Left lobe of liver (tissue), 1 donor: ENCODE results near the gene KRTAP19-3.

GRCh38 chr21:29155349-29156016 is 25.0 kb downstream of the MAP3K7CL start:
- PRO-cap = no peak

GRCh38 chr21:29182062-29182516 is 51.6 kb downstream of the MAP3K7CL start:
- PRO-cap = bidirectional peak, plus-strand start at chr21:29182256, minus-strand start at chr21:29182230

DNA sequence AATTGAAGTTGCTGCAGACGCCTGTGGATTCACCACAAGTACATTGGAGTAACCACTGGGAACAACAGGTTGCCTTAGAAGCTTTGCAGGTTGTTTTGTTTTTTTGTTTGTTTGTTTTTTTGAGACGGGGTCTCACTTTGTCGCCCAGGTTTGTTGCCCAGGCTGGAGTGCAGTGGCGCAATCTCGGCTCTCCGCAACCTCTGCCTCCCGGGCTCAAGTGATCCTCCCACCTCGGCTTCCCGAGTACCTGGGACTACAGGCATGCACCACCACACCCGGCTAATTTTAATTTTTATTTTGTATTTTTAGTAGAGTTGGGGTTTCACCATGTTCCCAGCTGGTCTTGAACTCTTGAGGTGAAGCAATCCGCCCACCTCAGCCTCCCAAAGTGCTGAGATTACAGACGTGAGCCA is 63.2 kb downstream of the MAP3K7CL start:
- PRO-cap = no peak

DNA sequence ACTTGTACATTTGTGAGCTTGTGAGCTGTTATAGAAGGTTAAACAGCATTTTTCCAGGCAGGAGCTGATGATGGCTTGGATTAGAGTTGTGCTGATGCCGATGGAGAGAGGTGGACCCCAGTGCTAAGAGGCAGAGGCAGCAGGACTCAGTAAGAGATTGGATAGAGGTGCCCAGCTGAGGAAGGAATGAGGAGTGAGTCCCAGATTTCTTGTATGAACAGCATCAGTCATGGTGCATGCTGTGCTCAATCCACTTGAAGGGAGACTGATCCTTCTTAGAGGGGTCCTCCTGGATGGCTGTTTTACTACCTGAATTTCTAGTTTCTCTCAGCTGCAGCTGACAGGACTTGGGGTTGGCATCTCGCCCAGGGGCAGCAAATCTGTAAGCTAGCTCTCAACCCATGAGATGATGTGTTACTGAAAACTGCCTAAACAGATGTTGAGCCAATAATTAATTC is 19.5 kb downstream of the BACH1 start:
- PRO-cap = no peak

GRCh38 chr21:29341951-29343119 is 43.6 kb downstream of the BACH1 start:
- PRO-cap = no peak

DNA sequence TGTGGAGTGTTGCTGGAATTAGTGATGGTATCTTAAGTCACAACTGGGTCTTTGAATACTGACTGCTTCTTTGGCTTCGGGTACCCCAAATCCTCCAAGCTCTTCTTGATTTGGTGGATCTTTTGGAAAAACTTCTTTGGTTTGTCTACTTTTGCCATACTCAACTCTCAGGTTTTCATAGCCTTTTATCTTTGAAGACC is 185.8 kb downstream of the BACH1 start:
- PRO-cap = unidirectional peak, minus-strand start at position 95 of the sequence

- PRO-cap = no peak
Measured at GRCh38 chr21:29940115-29940385, 254 bp upstream of the GRIK1 start.

GRCh38 chr21:30491930-30492212 is at the start of gene KRTAP19-3:
TSS of gene KRTAP19-3 (minus strand) at chr21:30492013.
- PRO-cap = no peak

GRCh38 chr21:30986976-30987344 is 51.3 kb downstream of the KRTAP19-8 start:
- PRO-cap = no peak

DNA sequence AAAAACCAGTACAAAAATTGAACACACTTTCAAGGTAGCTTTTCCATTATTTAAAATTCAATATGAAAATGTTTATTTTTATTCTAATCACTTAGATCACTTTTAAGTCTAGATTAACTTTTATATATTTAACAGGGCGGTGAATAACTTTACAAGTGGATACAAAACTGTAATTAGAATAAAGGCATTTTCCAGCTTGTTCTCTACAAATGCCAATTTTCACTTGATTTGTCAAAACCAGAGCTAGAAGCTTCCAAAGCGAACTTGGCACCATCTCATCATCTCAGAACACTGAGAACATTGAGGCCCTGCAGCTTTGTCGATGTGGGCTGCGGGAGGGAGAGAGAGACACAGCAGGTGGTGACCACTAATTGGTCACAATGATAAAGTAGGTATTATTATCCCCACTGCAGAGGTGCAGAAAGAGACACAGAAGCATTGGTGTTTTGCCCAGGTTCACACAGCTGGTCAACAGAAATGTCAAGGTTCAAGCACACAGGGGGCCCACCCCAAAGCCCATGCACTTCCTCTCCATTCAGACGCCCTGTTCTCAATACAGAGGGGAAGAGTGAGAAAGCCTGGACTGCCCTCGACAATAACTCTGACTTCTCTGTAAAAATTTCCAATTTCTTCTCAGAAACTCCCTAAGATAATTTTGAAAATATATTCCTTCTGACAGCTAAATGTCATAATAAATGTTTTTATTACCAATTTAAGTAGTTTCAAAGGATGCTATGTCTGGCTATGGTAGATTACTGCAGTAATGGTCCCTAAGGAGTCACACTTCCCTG is 72.2 kb upstream of the KRTAP19-8 start:
- PRO-cap = no peak

- PRO-cap = no peak
Measured at GRCh38 chr21:31174031-31174804, 135.9 kb upstream of the KRTAP19-8 start.

DNA sequence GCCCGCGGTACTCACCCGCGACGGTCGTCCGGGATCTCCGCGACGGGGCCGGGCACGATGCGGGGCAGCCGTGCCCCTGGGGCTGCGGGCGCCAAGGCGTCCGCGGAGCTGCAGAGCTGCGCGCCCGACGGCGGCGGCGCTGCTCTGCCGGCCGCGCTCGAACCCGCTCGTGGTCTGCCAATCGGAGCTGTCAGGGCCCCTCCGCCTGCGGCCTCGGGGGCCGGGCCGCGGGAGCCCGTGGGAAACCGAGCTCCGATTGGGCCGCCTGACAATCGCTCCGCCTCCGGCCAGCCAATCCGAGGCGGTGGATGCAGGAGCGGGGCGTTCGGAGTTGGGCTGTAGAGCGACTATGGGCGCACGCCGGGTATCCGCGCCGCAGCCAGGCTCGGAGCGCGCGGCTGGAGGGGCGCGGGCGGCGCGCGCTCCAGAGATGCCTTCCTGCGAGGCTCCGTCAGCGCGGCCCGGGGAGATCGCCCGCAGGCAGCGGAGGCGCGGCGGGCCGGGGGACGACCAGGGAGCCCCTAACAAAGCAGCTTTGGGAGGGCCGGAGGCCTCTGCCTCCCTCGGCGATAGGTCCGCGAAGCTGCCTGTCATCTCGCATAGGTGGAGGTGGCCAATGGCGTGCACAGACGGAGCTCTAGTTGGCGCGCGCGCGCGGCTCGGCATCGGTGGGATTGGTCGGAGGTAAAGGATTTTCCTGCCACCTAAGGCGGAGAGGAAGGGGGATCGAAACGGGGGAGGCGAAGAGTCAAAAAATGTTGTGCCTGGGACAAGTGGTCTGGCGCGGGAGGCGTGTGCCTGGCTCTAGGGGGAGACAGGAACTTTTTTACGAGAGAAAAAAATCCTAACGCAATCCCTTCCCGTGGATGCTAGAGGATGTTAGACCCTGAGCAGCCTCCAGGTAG is 100.3 kb upstream of the SOD1 start:
- PRO-cap = bidirectional peak, plus-strand start at position 304 of the sequence, minus-strand start at position 176 of the sequence

DNA sequence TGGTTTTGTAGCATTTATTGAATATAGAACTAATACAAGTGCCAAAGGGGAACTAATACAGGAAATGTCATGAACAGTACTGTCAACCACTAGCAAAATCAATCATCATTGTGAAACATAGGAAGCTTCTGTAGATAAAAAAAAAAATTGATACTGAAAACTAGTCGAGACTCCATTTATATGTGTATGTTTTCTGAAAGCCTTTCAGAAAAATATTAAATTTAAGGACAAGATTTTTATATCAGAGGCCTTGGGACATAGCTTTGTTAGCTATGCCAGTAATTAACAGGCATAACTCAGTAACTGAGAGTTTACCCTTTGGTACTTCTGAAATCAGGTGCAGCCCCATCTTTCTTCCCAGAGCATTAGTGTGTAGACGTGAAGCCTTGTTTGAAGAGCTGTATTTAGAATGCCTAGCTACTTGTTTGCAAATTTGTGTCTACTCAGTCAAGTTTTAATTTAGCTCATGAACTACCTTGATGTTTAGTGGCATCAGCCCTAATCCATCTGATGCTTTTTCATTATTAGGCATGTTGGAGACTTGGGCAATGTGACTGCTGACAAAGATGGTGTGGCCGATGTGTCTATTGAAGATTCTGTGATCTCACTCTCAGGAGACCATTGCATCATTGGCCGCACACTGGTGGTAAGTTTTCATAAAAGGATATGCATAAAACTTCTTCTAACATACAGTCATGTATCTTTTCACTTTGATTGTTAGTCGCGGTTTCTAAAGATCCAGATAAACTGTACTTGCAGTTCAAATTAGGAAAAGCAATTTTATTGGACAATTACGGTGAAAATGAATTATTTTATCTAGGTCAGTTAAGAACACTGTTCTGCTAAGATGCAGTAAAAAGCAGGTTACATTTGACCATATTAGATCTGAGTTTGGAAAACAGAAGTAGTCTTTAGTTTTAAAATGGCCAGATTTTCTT is 7.5 kb downstream of the SOD1 start:
- PRO-cap = no peak

DNA sequence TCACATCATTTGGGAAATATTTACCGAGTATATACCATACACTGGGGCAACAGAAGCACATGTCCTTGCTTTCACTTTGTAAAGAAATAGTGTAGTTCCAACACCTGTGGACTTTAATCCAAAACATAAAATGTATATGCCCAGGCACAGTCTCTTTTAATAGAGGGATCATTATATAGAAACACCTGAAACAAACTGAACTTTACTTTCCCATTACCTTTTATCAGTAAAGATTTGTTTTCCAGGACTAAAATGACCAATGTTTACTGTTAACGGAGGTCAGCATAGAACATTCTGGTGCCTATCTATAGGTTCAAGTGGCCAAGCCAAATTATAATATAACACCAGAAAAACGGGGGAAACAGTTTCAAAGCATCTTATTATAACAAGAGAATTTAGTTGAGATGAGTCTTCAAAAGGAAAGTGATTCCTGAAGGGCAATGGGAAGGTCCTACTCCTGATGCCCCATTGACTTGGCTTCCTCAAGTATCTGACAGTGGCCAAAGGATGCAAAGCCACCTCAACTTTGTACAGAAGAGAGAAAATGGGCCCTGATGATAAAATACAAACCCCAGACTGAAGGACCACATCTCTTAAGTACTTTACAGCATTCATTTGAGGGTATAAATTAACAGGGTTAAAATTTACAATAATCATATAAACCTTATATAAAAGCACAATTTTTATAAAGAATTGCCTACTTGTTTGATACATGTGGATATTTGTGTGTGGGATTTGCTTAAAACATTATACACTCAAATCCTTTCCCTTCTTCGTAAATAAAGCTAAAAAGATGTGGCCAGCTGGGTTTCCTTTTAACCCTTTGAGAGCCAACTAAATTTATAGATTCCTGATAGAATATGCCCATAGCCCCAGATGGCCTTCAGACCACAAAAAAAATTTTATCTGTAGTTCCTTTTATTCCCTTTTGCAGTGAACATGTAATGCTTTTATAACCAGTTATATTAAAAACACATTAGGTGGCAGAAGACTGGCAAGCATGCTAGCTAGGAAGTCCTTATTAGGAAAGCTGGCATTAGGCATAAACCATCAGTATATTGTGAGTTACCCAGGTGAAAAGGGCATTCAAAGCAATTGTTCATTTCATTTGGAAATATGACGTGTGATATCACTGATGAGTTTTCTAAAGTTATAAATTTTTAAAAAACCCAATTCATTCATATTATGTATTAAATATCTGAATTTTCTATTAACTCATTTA is 14.6 kb downstream of the SOD1 start:
- PRO-cap = no peak

- PRO-cap = no peak
Measured at GRCh38 chr21:31677134-31678027, 17.9 kb downstream of the SOD1 start.

DNA sequence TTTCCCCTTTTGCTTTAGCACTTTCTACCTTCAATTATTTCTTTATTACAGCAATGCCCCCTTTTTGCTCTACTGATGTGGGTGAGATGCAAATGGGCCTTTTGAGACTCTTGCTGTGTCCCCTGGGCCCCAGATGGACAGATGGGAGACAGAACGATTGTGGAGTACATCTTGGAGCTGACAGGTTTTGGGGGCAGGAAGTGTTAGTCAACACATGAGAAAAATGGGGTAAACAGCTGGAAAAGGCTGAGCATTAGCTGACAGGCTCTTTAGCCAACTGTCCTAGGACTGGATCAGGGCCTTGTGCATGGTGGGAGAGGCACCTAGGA is 41.3 kb upstream of the SCAF4 start:
- PRO-cap = no peak

DNA sequence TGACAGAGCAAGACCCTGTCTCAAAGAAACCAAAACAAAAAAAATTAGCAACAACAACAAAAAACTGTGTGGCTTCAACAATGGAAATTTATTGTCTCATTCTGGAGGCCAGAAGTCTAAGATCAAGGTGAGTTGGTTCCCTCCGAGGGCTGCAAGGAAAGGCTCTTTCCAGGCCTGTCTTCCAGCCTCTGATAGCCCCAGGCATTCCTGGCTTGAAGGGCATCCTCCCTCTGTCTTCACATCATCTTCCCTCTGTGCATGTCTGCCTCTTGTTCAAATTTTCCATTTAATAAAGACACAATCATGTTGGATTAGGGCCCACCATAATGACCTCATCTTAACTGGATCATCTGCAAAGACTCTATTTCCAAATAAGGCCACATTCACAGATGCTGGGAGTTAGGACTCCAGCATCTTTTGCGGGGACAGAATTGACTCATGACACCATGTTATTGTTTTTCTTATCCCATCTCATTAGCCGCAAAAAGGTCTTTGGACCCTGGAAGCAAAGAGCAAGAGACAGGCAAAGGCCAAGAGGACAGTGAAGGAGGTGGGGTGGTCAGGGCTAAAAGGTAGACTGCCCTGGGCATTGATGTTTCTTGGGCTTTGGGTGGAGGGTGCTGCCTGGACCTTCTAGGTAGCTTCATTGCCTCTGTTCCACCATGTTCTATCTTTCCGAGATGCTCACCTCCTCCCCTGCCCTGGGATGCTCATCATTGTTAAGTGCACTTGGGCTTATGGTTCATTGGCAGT is 24.6 kb downstream of the HUNK start:
- PRO-cap = no peak

GRCh38 chr21:31974383-31975016 is 101.7 kb downstream of the HUNK start:
- PRO-cap = no peak

DNA sequence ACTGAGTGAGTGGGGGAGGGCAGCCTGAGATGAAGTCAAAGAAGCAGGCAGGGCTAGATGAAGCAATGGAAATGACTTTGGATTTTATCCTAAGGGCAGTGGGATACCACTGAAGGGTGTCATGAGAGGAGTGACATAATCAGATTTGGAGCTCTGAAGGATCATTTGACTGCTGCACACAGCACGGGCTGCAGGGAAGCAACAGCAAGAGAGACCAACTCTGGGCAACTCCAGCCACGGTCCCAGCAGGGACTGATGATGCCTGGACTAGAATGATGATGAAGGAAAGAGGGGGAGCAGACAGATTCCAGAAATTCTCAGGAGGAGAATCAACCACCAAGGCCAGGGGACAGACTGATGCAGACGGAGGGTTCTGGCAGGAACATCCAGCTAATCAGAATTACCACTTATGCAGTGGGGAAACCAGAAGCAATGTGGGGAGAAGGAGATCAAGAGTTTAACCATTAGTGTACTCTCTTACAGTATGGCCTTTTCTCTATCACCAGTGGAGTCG is 3.5 kb downstream of the URB1 start:
- PRO-cap = no peak

GRCh38 chr21:32456314-32457208 is 44.1 kb downstream of the EVA1C start:
- PRO-cap = no peak